Calu3 (cell line): ENCODE data around the gene CFAP43.

- PRO-cap, result no peak
Measured at GRCh38 chr10:103814536-103814955, 40.8 kb downstream of the SH3PXD2A start.

DNA sequence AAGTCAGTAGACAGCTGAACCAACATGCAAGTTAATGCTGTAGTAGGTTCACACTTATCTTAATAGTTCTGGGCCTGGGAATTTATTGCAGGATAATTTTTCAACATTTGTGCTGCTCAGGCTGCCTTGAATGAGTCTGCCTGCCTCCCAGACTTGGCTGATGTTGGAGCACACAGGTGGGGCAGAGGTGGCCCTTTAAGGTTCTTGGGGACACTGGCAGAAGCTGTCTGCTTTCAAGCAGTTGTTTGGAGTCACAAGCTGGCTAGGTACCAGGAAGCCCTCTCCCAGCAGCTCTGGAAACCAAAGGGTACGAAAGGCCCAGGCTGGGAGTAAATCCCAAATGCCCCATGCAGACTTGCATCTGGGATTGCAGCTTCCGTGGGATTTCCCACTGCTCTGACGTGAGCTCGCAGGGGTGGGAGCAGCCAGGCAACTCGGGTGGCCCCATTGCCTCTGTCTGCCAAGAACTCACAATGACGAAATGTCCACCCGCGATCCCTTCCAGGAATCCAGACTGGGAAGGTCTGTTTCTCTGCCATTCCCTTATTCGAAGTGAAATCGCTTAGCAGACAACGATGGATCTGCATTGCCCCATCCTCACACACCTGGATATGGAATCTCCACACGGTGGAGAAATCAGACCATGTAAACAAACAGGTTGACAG lies 20.4 kb downstream of the SH3PXD2A start:
- PRO-cap, result no peak

- PRO-cap, result no peak
Measured at GRCh38 chr10:103839789-103840308, 15.5 kb downstream of the SH3PXD2A start.

DNA sequence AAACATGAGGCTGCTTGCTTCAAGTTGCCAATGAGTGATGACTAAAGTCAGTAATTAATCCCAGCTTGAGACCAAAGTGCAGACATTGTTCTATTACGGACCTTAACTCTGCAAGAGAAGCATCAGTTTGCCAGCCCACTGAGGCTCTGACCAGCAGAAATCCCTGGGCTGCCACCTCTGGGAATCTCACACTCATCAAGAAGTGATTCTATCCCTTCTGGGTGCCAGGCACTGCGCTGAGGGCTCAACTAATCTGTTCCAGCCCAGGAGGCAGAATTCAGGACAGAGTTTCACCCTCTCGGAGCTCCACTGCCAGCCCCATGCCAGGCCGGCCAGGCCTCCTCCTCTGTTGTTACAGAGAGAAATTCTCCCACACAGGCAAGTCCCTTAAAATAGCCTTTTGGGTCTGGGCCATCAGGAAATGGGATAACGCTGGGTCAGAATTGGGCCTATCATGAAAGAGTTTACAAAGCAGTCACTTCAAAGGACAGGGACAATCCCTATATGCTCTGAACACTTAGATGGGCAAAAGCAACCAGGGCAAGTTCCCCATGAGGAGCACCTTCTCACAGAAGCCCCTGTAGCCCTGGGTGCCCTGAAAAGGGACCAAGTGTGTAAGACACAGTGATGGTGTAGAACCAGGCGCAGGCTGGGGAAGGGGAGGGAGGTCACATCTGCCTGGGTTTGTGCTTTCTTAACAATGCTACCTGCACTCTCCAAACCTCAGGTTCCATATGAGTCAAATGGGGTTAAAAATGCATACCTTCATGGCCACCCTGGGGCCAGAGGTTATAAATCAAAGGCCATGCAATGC lies 11.2 kb downstream of the SH3PXD2A start:
- PRO-cap, result no peak

GRCh38 chr10:103852798-103853352 lies 2.5 kb downstream of the SH3PXD2A start:
- PRO-cap, result no peak

- PRO-cap, result no peak
Measured at GRCh38 chr10:103887737-103888424, 30.1 kb downstream of the STN1 start.

DNA sequence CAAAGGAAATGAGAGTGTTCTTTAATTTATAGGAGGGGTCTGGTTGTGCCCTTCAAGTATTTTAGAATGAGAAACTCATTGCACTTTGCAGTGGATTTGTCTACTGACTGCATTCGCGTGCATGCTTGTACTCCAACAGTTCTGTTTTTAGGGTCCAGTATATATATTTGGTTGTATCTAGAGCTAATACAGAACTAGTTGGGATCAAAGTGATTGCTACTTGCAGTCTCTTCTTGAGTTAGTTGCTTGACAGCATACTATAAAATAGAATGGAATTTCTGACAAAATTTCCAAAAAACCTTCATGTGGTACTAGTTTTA lies 1.2 kb downstream of the SLK start:
- PRO-cap, result no peak

DNA sequence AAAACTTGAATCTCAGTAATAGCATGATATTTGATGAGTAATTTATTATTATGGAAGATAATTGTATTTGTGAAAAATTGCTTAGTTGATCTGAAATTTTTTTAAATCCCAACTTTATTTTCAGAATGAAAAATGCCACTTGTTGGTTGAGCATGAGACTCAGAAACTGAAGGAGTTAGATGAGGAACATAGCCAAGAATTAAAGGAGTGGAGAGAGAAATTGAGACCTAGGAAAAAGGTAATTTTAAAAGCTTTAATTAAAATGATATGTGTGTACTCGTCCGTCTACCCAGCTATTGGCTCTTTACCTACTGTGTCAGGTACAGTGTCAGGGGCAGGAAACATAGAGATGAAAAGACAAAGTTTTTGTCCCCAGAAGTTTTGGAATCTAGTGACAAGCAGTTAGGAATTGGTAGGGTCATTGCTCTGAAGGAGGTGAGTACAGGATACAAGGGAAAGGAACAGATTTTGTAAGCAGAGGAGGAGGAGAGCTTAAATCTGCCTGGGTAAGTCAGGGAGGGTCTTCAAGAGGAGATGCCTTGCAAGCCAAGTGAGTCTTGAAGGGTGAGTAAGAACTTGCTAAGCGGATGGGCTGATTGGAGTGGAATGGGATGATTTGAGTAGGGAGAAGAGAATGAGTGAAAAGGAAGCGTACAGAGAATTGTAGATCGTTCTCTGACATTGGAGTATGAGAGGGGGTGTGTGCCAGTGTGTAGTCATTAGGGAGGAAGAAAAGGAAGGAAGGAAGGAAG lies 54.7 kb downstream of the SLK start:
- PRO-cap, result no peak

DNA sequence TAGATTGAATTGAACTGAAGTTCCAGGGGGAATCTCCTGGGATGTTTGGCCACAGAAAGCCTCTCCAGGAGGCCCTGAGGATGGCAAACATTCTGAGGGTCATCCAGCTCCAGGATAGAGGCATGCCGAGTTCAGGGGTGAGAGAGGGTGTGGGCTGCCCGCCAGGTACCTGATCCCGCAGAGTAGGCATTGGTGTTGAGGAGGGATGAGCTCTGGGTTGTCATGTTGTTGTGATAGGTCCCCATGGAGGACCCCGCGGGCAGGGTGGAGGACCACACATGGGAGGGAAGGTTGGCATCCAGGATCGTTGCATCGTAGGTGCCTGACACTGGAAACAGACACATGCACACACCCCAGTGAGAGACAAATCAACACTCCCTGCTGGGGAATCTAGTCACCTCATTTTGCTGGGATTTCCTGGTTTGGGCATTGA lies 21.4 kb downstream of the COL17A1 start:
- PRO-cap, result no peak

GRCh38 chr10:104117605-104118412 lies 4.2 kb upstream of the SFR1 start:
- PRO-cap, result bidirectional peak, plus-strand start at chr10:104118026, minus-strand start at chr10:104117862

DNA sequence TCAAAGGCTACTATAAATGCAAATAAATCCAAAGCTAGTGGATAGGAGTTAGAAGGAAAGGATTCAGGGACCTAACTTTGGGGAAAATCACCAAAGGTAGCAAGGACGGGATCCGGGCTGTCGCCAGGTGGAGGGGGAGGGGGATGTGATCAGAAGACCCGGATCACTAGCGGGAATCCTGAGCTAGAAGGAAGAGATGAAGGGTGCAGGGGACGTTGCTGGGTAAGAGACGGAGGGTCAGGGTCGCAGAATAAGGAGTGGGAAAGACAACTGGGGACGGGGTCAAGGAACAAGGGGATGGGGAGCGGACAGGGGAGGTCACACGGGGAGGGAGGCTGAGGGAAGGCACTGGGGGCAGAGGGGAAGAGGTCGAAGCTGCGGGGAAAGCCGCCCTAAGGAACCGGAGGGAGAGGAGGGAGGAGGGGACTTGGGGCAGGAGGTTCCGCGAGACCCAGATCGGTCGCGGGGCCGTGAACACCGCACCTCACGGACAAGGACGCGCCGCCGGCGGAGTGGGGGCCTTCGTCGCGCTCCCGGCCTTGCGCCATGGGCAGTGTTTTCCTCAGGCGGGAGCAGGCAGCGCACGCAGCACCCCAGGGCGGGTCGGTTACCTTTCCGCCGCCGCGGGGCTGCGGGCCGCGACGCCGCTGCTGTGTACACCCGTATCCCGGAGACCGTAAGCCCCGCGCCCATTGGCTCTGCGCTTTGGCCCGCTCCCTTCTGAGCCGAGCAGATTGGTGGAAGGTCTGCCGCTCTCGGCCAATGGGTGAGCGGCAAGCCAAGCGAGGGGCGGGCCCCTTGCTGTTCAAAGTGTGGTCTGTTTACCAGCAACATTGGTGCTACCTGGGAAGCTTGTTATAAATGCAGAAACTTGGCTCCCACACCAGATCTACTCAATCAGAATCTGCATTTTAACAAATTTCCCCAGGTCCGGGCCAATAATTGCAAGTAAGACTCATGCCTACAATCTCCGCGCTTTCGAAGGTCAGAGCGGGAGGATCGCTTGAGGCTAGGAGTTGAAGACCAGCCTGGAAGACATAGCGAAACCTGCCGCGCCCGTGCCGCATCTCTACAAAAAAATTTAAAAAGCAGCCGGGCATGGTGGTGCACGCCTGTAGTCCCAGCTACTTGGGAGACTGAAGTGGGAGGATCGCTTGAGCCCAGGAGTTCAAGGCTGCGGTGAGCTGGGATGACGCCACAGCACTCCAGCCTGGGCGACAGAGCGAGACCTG lies at the start of gene CFAP43:
Gene CFAP43, minus strand, starts transcription at position 666 of the 1,232 bp plus-strand sequence.
- PRO-cap, result unidirectional peak, plus-strand start at position 166 of the sequence; bidirectional peak, plus-strand start at position 454 of the sequence, minus-strand start at position 427 of the sequence; unidirectional peak, minus-strand start at position 609 of the sequence

- PRO-cap, result no peak
Measured at GRCh38 chr10:104246941-104247472, 7.7 kb upstream of the GSTO1 start.

DNA sequence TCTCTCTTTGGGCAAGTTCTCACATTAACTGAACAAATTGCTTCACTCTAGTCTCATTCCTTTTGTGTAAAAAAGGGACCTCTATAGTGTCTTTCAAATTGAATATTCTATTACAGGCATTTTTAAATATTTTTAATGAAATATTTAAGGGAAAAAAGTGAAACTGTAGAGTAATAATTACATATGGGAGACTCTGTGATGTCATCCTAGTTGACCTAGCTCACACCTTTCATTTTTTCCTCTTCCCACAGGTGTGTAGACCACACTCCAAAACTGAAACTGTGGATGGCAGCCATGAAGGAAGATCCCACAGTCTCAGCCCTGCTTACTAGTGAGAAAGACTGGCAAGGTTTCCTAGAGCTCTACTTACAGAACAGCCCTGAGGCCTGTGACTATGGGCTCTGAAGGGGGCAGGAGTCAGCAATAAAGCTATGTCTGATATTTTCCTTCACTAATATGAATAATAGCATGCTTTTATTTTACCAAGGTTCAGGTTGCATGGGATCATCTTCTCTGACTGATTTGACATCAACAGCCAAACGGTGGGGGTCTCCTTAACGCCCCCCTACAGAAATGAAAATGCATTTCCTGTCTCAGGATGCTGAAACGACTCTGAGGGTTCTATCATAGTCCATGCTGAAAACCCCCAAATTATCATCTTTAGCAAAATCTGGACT lies 1.8 kb upstream of the GSTO2 start:
- PRO-cap, result no peak

GRCh38 chr10:104298068-104298800 lies 29.2 kb downstream of the GSTO2 start:
- PRO-cap, result no peak

- PRO-cap, result no peak
Measured at GRCh38 chr10:104309749-104311041, 28.1 kb downstream of the ITPRIP start.

DNA sequence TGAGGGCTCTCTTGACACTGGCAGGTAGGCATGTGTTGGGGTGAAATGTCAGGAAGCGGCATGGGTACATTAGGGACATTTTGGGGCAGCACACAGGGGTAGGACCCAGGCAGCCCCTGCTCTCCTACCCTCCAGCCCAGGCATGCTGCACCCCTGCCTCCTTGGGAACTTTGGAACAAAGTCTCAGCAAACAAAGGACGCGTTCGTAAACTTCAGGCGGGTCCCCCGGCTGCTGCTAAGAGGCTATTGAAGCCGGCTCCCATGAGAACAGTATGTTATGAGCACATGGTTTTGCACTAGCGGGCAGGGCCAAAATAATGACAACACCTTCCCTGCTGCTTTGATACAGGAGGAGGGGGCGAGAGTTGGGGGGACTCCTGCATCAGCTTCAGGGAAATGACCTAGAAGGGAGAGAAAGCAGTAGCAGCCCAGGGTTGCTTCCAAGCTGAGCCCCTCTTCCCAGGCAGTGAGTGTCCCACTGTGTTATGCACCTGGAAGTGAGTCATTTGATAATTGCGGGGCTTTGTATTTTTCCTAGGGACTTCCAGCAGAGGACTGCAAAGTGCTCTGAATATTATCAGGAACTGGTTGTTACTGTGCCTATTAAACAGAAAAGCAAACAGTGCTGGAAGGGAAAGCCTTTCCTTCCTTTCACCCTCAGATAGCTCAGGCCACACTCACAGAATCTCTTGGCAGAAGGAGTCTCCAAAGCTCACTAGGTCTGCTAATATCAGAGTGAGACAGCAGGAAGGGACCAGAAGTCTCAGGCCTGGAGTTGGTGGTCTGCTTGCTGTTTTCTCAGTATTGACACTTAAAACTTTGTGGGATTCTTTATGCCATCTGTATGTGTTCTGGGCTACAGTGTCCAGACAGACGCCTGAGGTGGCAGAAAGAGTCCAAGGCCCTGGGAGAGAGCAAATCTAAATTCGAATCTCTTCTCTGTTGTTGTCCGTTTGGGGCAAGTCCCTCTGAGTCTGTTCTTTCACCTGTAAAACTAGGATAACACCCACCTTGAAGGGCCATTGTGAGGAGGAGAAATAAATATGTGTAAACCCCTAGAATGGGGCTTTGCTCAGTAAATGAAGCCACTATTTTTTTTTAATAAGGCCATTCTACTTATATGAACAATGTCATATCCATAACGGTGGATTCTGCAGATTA lies 6.8 kb downstream of the ITPRIP start:
- PRO-cap, result no peak

DNA sequence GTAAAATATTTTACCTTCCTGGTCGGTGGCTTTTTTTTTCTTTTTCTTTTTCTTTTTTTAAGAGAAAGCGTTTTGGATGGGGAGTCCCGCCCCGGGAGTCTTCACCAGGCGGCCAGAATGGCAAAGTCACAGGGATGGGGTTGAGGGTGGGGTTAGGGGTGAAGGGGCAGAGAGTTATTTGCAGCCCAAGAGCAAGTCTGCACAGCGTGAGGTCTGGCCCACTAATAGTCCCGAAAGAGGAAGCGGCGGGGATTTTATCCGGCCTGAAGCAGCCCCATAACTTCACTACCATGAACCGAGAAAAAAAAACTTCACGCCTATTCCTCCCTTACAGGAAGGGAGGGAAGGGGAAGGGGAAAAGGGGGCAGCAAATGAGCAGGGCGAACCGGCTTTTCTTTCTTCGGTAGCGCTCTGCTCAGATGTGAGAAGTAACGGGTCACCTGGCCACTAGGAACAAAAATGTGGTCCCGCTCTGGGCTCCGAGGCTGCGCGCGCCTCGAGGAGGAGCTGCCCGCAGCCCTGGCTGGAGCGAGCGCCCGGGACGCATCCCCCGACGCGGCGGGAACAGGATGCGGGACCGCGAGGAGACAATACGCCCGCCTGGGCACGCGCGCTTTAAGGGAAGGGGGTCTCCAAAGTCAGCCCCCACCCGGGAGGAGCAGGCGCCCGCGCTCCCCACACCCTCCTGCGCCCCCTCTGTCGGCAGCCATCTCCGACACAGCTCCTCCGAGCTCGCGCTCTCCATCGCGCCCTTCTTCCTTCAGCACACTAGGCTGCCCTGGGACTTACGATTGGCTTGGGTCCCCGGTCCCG lies 602 bp downstream of the ITPRIP start:
- PRO-cap, result no peak

GRCh38 chr10:104640206-104641029 lies 672 bp upstream of the SORCS3 start:
- PRO-cap, result no peak

- PRO-cap, result no peak
Measured at GRCh38 chr10:106648587-106649122, 515.9 kb downstream of the SORCS1 start.

DNA sequence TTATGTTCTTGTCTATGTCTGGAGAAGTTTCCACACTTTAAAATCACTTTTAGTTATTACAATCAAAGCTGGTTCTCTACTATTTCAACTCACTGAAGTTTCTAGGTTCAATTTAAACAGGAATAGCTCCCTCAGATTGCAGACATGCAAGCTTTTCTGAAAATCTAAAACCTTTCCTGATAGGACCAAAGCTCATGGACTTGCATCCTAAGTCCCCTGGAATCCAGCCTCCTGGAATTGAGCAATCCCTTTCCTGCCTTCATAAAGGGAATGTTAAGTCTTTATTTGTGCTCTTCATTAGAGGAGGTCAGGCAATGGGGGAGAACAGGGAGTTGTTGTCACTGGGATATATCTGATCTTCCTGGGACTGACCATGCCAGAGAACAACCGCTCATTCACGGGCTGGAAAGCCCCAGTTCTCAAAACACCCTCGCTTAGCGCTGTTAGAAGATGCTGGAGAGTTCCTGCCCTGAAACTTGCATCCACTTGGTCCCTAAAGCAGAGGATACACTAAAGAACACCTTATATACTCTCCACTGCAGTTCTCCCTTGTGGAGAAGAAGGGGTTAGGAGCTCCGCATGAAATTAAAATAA lies 1.5 kb downstream of the SORCS1 start:
- PRO-cap, result no peak